ENCODE data around the genes CEP20 and ABCC1.

DNA sequence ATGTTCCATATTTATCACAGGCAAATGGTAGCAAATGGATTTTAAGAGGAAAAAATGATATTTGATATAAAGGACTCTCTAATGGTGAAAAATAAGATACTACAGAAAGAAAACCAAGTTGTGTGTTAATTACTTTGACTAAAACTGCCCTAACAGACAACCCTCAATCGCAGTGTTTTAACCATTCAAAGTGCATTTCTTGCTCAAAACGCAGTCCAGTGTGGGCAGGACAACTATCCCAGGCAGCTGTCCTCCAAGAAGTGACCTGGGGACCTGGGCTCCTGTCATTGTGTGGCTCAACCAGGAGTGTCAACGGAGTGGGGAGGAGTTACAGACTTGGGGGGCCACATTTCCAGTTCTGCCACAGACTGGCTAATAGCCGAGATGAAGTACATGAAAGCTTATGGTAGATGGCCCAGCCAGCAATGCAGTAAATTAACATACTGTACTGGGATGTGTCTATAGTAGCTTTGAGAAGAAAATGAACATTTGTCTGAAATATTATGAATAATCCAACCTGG, 119.5 kb downstream of the MRTFB start:
- RRBS, result no CpG with 5 or more reads among the region's 4 CpGs

- RRBS, result no CpG with 5 or more reads among the region's 7 CpGs
These were observed 154.3 kb downstream of the MRTFB start for GRCh38 chr16:14225282-14226031.

DNA sequence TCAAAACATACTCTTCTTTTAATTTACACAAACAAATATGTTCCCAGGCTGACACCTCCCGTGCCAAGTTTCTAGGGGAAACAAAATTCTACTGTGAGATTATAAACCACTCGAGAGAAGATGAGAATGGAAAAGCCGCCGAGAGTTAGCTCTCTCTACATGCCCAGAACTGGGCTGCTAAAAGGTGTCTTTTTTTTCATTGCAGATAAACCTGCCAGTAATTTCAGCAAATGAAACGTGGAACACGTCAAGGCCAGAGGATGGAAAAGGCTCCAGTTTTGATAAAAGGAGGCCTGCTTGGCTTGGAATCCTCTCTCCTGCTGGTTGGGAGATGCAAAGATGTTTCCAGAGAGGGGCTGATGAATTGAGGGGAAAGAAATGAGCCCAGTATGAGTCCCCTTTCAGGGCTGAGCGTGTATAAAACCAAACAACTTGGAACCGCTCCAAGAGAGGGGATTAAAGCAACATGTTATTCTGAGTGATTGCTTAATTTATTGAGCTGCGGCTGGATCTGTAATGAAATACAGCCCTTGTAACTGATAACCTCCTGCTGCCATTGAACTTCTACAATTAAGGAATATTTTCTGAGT, 254.8 kb downstream of the MRTFB start:
- RRBS, result no CpG with 5 or more reads among the region's 9 CpGs

- RRBS, result no CpG with 5 or more reads among the region's 21 CpGs
These were observed 265.4 kb downstream of the PARN start for GRCh38 chr16:14364519-14365183.

DNA sequence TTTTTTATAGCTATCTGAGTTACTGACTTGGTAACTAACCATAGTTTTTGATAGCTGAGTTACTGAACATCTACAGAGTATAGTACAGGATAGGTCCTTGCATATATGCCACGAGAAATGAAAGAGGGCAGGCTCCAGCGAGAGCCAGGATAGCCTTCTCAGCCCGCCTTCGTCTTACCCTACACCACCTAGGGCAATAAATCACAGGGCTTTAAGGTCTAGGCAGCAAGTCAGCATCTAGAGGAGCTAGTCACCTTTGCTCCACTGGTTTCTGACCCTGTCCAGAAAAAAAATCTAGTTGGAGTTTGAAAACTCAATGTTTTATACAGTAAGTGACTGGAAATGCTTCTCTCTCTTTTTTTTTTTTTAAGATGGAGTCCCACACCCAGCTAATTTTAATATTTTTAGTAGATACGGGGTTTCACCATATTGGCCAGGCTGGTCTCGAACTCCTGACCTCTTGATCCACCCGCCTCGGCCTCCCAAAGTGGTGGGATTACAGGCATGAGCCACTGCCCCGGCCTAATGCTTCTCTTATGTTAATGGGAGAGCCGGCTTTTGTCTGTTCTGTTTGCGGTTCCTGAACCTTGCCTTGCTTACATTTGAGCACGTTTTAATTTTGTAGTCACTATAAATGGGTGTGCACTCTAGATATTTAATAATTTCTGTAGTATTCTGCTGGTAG, 2.8 kb downstream of the BFAR start:
- RRBS, result no CpG with 5 or more reads among the region's 12 CpGs

DNA sequence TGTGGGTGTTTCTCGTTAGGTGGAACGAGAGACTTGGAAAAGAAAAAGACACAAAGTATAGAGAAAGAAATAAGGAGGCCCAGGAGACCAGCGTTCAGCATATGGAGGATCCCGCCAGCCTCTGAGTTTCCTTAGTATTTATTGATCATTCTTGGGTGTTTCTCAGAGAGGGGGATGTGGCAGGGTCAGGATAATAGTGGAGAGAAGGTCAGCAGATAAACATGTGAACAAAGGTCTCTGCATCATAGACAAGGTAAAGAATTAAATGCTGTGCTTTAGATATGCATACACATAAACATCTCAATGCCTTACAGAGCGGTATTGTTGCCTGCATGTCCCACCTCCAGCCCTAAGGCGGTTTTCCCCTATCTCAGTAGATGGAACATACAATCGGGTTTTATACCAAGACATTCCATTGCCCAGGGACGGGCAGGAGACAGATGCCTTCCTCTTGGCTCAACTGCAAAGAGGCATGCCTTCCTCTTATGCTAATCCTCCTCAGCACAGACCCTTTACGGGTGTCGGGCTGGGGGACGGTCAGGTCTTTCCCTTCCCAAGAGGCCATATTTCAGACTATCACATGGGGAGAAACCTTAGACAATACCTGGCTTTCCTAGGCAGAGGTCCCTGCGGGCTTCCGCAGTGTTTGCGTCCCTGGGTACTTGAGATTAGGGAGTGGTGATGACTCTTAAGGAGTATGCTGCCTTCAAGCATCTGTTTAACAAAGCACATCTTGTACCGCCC, 3.6 kb downstream of the BFAR start:
- RRBS, result no CpG with 5 or more reads among the region's 15 CpGs

DNA sequence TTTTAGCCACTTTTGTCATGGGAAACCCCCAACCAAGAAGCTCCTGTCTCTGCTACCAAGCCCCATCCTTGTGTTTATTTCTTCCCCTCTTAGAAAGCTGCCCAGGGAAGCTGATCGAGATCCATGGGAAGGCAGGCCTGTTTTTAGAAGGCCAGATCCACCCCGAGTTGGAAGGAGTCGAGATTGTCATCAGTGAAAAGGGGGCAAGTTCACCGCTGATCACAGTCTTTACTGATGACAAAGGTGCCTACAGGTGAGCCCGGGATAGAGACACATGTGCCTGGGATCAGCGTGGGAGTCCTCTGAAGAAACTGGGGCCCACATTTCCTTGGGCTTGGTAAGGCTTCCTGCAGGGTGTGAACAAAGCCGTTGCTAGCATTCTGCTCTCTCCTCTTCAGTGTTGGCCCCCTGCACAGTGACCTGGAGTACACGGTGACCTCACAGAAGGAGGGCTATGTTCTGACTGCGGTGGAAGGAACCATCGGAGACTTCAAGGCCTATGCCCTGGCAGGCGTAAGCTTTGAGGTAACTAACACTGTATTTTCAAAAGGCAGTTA, 42.8 kb downstream of the NOMO1 start:
- RRBS, result no CpG with 5 or more reads among the region's 11 CpGs

DNA sequence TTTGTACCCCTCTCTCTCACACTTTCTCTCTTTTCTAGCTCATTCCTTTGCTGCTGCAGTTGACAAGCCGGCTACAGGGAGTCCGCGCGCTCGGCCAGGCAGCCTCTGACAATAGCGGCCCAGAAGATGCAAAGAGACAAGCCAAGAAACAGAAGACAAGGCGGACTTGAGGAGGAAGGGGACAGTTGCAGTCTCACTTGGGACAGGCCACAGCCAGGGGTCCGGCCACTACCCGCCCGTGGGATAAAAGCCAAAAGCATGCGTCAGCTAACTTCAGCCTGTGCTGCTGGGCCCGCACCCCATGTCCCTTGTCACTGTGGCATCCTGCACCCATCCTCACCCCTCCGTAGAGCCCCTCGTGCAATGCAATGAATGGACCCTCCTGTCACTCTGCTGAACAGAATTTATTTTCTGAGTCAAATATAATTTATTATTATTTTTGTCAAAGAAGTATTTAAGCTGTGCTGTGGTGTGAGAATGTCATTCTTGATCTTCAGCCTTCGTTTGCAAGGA, 41.7 kb upstream of the NPIPA1 start:
- RRBS, result no CpG with 5 or more reads among the region's 15 CpGs

DNA sequence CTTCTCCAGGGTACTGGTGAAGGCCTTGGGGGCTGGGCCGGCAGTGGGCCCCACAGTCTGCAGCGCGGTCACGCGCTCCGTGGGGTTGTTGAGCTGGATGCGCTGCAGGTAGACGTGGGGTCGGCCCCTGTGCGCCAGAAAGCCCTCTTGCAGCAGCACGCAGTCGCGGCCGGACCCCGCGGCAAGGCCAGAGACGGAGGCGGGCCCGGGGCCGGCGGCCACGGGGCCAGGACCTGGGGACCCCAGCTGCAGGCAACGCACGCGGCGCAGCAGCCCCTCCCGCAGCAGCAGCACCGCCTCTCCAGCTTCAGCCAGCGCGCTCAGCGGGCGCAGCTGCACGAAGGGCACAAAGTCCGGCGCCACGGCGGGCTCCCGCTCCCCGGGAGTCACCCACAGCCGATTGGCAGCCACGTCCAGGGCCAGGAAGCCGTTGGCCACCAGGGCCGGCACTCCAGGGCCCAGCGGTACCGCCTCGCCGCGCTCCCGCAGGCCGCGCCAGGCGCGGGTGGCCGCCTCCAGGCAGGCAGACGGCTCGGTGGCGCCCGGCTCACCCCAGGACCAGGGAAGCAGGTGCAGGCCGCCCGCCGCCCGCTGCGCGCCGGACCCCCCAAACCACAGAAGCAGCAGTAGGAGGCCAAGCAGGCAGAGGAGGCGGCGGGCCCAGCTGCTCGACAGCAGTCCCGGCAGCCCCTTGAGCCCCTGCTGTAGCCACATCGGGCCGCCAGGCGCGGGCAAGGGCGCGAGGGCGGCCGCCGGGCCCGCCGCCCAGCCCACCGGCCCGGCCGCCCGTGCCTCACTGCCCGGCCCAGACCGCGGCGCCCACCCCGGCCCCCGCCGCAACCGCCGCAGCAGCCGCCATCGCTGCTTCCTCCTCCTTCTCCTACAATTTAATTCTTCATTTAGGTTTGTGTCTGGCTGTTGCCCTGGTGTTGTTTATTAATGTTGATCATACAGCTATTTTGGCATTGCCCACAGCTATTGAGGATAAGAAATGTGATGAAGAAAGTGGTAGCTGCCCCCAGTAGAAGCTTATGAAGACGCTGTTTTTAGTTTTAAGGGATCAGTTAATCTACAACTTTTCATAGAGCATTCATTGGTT, 15.0 kb downstream of the PDXDC1 start:
- RRBS, result 23% methylated on average over 7 of the region's 96 CpGs

- RRBS, result no CpG with 5 or more reads among the region's 4 CpGs
These were observed 1.9 kb upstream of the NTAN1 start for GRCh38 chr16:15057787-15058167.

- RRBS, result no CpG with 5 or more reads among the region's 21 CpGs
These were observed 41.5 kb upstream of the RRN3 start for GRCh38 chr16:15135526-15135926.

DNA sequence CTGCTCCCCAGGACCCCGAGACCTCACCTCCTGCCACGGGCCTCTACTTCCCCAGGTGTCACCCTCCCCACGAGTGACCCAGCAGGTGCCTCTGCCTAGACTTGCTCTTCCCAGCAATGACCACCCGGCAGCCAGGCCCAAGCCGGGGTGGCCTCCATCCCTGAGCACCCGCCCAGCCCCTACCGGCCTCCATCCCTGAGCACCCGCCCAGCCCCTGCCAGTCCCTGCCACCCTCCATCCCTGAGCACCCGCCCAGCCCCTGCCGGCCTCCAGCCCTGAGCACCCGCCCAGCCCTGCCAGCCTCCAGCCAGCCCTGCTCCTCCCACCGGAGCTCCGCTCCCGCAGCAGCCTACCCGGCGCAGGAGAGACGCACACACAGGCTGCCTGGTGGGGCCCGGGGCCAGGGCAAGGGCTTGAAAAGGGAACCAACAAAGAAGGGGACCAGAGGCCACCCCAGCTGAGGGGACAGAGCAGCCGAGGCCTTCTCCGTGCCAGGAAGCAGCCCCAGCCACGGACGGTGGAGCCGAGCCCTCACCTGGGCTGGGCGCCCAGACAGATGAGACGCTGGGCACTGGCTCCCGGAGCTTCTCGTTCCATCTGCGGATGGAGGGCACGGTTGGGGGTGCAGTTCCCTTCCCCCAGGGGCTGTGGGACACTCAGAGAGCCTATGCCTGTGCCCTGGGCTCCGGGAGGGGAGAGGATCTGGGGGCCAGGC, 47.0 kb upstream of the RRN3 start:
- RRBS, result 67% methylated on average over 5 of the region's 30 CpGs

GRCh38 chr16:15718255-15718794, 68.3 kb downstream of the NDE1 start:
- RRBS, result 90% methylated on average over 4 of the region's 18 CpGs

GRCh38 chr16:15847617-15847872, 9.3 kb downstream of the MYH11 start:
- RRBS, result no CpG with 5 or more reads among the region's 5 CpGs

GRCh38 chr16:15856638-15856854, 282 bp downstream of the MYH11 start:
- RRBS, result no CpG with 5 or more reads among the region's 3 CpGs

GRCh38 chr16:15887849-15889088, at the start of gene CEP20:
TSS of gene CEP20 (minus strand) at chr16:15888603.
- RRBS, result 5% methylated on average over 2 of the region's 52 CpGs

GRCh38 chr16:15908046-15908578, 19.7 kb upstream of the CEP20 start:
- RRBS, result no CpG with 5 or more reads among the region's 6 CpGs

- RRBS, result 3% methylated on average over 51 of the region's 109 CpGs
These were observed at the start of gene ABCC1 for GRCh38 chr16:15949014-15950055. TSS of gene ABCC1 (plus strand) at chr16:15949616.

GRCh38 chr16:15950292-15950845, 953 bp downstream of the ABCC1 start:
- RRBS, result no CpG with 5 or more reads among the region's 14 CpGs

DNA sequence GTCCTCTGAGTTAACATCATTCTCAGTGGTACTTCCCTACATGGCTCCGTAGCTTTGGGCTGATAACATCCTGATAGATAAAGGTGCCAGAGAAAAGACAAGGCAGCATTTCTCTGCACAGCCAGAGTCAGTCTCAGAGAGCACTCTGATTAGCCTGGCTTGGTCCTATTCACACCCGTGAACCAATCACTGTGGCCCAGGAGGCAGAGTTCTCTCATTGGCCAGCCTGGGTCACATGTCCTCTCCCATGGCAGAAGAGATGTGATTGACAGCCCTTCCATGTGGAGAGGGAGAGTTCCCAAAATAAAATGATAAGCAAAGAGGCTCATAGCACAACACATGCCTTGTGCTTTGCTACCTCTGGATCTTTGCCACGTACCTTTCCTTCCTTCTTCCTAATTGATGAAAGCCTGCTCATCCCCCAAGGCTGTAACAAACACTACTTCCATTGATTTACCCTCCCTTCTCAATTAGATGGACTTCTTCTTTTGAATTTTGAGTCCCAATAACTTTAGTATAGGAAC, 99.8 kb downstream of the ABCC1 start:
- RRBS, result no CpG with 5 or more reads among the region's 3 CpGs